Lung (tissue), 4 donors: ENCODE measurements around a stretch of chr3.

- PRO-cap = no peak
- RAMPAGE, long total RNA = no peak
- RRBS = no CpG with 5 or more reads among the region's 2 CpGs
Measured at GRCh38 chr3:188233011-188233512, 79.1 kb downstream of the LPP start.

- PRO-cap = no peak
- RAMPAGE, long total RNA = no peak
- RRBS = no CpG with 5 or more reads among the region's 2 CpGs
Measured at GRCh38 chr3:188234651-188235365, 80.9 kb downstream of the LPP start.

- PRO-cap = no peak
- RAMPAGE, long total RNA = no peak
- RRBS = no CpG with 5 or more reads among the region's 8 CpGs
Measured at GRCh38 chr3:188240949-188241570, 87.1 kb downstream of the LPP start.

GRCh38 chr3:188254354-188255349, 100.7 kb downstream of the LPP start:
- PRO-cap = no peak
- RAMPAGE, long total RNA = no peak
- RRBS = no CpG with 5 or more reads among the region's 7 CpGs

DNA sequence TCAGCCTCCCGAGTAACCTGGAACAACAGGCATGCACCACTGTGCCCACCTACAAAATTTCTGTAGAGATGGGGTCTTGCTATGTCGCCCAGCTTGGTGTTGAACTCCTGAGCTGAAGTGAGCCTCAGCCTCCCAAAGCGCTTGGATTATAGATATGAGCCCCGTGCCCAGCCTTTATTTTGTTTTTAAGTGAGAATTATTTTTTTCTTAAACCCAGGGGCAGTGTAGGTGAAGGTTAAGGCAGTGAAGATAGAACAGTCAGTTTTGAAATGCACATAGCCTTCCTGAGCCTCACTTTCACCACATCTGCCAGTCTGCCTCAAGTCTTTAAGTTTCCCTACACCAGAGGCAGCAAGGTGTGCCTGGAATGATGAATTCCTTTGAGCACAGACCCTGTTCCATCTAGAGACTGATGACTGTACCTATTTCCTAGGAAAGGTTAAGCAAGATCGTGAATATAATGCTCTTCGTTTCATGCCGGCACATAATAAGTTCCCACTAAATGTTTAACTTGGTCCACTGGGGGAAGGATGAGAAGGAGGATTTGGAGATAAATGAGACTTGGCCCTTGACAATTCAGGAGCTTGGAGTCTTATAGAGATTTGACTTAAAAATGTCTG, 141.8 kb downstream of the LPP start:
- PRO-cap = no peak
- RAMPAGE, long total RNA = no peak
- RRBS = no CpG with 5 or more reads among the region's 7 CpGs

GRCh38 chr3:188296646-188297512, 142.9 kb downstream of the LPP start:
- PRO-cap = no peak
- RAMPAGE, long total RNA = no peak
- RRBS = no CpG with 5 or more reads among the region's 5 CpGs

- PRO-cap = no peak
- RAMPAGE, long total RNA = no peak
- RRBS = no CpG with 5 or more reads among the region's 15 CpGs
Measured at GRCh38 chr3:188325613-188326579, 171.9 kb downstream of the LPP start.

- PRO-cap = no peak
- RAMPAGE, long total RNA = no peak
- RRBS = no CpG with 5 or more reads among the region's 6 CpGs
Measured at GRCh38 chr3:188343713-188344272, 189.8 kb downstream of the LPP start.

GRCh38 chr3:188391206-188391405, 237.1 kb downstream of the LPP start:
- PRO-cap = no peak
- RAMPAGE, long total RNA = no peak
- RRBS = no CpG with 5 or more reads among the region's 5 CpGs

DNA sequence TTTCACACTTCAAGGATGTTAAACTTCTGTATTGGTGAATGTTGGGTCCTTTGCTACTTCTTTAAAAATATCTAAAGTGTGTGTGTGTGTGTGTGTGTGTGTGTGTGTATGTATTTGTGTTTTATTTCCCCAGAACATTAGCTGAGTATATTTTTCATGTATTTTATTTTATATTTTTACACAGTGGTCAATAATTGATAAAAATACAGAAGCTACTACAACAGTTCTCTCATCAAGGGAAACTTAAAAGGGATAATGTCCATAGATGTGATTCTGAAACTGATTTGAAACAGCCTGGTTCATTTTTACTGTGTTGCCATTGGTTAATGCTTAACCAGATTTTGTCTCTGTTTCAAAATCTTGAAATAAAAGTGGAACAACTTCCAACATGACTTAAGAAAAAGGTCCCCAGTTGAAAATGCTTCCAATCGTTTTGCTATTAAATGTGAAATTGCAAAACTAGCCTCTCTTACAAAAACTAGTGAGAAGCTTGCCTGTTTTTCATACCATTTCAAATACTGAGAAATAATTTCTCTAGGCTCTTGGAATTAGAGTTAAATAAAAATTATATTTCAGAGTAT, 240.6 kb downstream of the LPP start:
- PRO-cap = no peak
- RAMPAGE, long total RNA = no peak
- RRBS = no CpG with 5 or more reads among the region's 1 CpG

DNA sequence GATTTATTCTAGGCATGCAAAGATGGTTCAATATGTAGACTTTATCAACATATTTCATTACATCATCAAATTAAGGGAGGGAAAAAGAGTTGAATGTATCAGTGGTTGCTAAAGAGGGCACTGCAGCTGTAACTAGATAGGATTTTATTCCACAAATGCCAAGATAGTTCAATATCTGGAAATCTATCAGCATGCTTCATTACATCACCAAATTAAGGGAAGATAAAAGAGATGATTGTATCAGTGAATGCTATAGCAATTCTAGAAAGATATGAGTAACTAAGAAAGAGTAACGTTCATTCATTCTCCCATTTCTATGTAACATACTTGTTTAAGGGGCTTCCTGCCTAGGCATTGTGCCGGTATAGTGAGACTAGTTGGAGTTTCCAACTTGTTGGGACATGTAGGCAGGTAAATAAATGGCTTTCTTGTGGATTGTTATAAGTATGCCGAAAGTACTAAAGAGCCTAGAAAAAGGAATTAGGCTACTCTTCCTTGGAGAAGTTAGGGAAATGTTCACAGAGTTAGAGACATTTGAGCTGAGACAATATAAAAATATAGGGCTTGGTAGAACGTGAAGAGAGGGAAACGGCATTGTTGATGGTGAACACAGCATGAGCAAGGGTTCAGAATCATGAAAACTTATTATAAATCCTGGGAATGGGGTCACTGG, 248.5 kb downstream of the LPP start:
- PRO-cap = no peak
- RAMPAGE, long total RNA = no peak
- RRBS = no CpG with 5 or more reads among the region's 5 CpGs

GRCh38 chr3:188414629-188415041, 260.7 kb downstream of the LPP start:
- PRO-cap = no peak
- RAMPAGE, long total RNA = no peak
- RRBS = no CpG with 5 or more reads among the region's 3 CpGs

GRCh38 chr3:188688550-188689105, 483.1 kb upstream of the TPRG1 start:
- PRO-cap = no peak
- RAMPAGE, long total RNA = no peak
- RRBS = no CpG with 5 or more reads among the region's 3 CpGs

DNA sequence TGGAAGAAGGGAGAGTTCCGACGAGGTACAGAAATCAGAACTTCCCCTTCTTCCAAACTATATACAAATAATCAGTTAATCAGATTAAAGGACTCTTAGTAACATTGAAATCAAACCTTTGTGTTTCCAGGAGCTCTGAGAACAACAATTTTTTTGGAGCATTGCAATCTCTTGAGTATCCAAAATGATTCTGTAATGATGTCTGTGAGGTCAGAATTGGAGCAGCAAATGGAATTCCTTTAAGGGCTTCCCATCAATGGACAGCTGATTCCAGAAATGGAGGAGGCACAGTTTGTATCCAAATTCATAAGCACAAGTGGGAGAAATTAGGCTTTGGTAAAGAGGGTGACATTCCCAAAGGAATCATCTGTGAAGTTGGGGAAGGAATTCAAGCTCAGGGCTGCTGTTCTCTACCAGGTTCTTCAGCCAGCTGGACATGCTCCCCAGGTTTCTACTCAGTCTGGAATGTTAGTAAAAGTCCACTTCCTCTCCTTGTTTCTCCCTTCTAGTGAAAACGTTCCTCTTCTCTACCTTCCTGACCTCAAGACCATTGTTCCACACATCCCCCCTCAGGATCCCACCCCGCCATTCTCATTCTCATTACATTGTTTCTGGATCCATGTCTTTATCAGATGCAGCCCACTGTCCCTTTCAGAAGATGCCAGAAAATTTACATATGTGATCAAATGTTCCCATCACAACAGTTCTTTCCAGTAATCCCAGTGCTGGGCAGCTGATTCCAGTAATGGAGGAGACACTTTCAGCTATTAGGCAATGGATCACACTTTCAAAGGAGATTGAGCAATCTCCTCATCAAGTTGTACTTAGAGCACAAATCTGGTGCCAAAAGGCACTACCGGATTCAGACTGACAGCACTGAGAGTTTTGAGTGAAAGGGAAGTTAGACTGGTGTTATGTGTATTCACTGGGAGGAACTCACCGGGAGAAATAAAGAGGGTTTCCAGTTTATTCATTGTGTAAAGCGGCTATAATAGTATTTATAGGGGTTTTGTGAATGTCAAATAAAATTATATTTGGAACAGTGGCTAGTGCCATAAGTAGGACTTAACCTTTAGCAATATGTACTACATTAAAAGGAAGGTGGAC, 391.3 kb upstream of the TPRG1 start:
- PRO-cap = no peak
- RAMPAGE, long total RNA = no peak
- RRBS = 33% methylated on average over 2 of the region's 7 CpGs

DNA sequence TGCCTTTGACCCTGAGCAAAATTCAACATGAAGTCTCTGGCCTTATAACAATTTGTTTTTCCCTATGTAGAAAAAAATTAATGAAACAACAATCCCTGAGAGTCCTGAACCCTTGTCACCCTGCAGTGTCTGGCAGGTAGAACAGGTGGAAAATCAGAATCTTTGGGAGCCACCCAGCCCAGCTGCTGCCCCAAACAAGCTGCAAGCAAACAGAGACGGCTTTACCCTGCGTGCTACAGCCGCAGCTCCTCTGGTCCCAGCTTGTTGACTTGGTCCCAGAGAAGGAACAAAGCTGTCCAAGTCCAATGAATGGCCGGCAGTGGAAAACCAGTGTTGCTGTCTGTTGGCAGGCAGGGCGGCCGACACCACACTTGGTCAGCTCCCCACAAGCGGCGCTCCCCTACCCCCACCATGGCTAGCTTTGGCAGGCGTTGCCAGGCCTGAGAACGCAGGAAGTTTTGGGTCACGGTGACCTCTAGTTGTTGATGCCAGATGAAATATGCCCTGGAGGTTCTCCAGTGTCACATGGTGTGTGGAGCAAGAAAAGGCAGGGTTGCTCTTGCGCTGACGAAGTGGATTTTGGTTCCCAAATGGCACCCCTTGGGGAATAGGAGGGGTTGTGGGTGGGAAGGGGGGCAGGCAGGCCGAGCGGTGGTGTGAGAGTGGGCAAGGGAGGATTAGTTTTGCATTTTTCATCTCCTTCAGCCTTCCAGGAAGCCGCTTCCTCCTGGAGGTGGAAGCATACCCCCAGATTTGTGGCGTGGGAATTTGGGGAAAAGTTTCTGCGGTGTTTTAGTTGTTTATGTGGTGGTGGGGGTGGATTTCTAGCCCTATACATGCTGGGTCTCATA, 72.8 kb upstream of the TPRG1 start:
- PRO-cap = no peak
- RAMPAGE, long total RNA = no peak
- RRBS = no CpG with 5 or more reads among the region's 18 CpGs

GRCh38 chr3:189099631-189100291, 72.0 kb upstream of the TPRG1 start:
- PRO-cap = no peak
- RAMPAGE, long total RNA = no peak
- RRBS = 67% methylated on average over 3 of the region's 10 CpGs

DNA sequence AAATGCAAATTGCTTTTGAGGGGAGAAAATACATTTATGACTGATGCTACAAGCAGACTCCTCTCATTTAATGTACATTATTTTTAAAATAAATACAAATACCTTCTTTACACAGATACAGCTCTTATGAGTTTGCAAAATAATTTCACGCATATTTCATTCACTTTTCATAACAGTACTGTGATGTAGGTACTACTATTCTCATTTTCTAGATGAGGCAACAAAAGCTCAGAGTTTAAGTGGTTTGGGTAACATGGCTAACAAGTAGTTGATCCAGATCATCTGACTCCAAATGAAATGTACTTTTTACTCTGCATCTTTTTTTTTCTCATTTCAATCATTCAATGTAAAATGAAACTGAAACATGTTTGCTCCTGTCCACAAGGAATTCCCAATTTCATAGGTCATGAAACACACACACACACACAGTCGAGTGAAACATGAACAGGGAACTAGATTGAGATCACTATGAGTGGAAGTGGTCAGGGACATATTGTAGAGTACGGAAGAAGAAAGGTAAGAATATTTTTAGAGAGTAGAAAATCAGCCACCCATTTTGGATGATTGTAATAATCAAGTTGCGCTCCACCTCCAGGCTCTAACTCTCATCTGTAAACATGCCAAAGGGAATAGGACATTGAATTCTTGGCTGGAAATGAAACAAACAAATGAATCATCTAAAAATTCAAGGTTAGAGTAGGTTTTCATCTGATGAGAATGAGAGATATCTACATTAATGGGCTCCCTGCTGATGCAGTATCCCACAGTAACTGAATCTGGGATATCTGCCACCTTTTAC, 92.4 kb downstream of the CLDN1 start:
- PRO-cap = no peak
- RAMPAGE, long total RNA = no peak
- RRBS = no CpG with 5 or more reads among the region's 4 CpGs

DNA sequence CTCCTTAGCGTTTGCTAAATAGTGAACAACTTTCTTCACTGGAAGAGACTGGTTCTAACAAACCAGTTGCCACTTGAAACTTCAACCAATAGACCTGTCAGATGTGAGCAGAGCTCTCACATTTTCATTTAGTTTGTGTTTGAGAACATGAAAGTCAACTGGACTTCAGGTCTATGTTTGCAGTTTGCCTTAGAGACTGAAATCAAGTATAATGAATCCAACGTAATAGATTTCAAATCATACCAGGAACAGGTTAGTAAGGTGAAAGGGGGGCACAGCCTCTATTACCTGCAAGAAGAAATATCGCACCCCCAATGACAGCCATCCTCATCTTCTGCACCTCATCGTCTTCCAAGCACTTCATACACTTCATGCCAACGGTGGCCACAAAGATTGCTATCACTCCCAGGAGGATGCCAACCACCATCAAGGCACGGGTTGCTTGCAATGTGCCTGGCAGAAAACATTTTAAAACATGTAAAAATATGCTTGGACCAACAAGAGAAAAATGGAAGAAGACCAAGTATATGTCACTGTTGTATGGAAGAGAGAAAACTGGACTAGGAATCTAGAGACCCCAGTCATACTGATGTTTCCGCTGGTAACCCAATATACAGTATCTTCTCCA, 9.5 kb downstream of the CLDN1 start:
- PRO-cap = no peak
- RAMPAGE, long total RNA = no peak
- RRBS = no CpG with 5 or more reads among the region's 7 CpGs

GRCh38 chr3:190320916-190321522, 1.2 kb downstream of the CLDN1 start:
- PRO-cap = no peak
- RAMPAGE, long total RNA = no peak
- RRBS = no CpG with 5 or more reads among the region's 5 CpGs

DNA sequence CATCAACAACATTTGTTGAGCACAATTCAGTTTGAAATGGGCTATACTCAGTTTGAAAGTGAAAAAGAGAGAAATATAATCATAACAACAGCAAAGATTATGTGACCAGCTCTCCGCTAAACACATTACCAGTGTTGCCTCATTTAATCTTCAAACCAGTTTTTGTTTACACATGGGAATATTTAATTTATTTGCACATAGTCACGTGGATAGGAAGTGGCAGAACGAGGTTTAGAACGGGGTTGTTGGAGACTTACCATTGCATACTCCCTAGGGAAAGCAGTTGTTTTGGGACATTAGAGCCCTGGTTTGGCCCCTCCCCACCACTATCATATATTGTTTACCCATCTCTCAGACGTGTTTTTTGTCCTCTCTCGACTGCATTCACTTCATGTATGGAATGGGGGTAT, 77.2 kb downstream of the IL1RAP start:
- PRO-cap = no peak
- RAMPAGE, long total RNA = no peak
- RRBS = no CpG with 5 or more reads among the region's 6 CpGs